MCF 10A (cell line): ENCODE results near the genes NRG4 and RCN2.

DNA sequence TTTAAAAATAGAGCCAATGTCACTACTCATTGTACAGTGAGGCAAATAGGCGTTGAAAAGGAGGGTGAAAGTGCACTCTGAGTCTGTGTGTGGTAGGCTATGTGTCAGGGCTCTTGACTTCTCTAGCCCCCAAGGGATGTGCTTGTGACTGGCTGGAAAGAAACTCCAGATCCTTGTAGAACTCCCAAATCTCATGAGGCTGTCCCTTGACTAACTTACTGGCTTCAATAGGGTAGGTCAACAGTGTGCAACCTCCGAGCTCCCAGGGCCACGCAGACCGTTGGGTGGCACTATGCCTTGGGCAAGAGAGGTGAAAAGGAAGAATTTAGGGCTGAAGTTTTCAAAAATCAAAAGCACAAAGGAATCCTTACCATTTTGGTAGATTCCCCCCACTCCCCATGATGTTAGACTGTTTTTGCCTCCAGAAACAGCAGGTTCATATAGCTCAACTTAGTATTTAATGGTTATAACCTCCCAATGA is 808 bp upstream of the FAM219B start:
- PRO-cap, result no peak
- RRBS, result no CpG with 5 or more reads among the region's 4 CpGs

- PRO-cap, result no peak
- RRBS, result 41% methylated on average over 5 of the region's 42 CpGs
These were observed 751 bp downstream of the SCAMP5 start for GRCh38 chr15:74995762-74996865.

GRCh38 chr15:75036223-75036763 is 12.9 kb downstream of the PPCDC start:
- PRO-cap, result no peak
- RRBS, result no CpG with 5 or more reads among the region's 5 CpGs

GRCh38 chr15:75348086-75349309 is 1.7 kb downstream of the NEIL1 start:
- PRO-cap, result bidirectional peak, plus-strand start at chr15:75348255, minus-strand start at chr15:75348206; bidirectional peak, plus-strand start at chr15:75348322, minus-strand start at chr15:75348308
- RRBS, result 97% methylated on average over 7 of the region's 87 CpGs

DNA sequence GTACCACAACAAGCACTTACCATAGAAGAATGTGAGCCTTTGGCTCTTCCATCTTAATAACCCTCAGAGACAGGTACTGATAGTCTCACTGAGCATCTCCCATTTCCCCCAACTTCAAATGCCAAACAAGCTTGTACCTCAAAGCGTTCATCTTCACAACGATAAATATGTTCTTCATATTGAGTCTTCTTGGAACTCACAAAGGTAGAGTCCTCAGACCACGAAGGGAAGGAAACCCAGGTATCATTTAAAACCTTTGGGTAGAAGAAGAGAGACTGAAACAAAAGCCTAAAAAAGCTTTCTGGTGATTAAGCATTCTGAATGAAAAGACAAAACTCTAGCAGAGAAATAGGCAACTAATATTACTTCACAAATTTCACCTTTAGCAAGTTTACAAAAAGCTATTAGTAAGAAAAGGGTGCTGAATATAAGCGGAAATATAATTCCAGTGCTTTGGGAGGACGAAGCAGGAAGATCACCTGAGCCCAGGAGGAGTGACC is 31.5 kb upstream of the MAN2C1 start:
- PRO-cap, result no peak
- RRBS, result no CpG with 5 or more reads among the region's 5 CpGs

DNA sequence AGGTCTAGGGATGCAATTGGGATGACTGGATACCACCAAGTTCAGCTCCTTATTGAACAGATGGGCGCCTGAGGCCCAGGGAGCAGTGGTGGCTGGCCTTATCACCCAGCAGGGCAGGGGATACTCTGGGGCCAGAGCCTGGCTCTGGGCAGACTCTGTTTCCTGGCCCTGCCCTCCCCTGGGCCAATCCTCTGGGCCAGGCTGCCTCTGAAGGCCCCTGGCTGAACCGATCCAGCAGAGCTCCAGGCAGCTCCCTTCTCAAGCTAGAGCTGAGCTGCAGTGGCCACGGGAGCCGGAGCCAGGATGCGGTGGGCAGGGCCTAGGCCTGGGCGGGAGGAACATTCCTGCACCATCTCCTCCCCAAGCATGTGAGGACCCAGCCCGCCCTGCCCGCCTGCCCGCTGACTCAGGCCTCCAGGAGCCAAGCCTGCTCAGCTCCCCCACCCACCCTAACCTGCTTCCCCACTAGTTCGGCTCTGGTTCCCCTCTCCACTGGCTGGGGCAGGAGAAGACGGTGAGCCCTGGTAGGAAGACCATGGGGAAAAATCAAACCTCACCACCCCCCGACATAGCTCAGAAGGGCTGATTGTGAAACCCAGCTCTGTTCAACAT is 13.3 kb downstream of the SNX33 start:
- PRO-cap, result bidirectional peak, plus-strand start at position 468 of the sequence, minus-strand start at position 281 of the sequence
- RRBS, result no CpG with 5 or more reads among the region's 12 CpGs

DNA sequence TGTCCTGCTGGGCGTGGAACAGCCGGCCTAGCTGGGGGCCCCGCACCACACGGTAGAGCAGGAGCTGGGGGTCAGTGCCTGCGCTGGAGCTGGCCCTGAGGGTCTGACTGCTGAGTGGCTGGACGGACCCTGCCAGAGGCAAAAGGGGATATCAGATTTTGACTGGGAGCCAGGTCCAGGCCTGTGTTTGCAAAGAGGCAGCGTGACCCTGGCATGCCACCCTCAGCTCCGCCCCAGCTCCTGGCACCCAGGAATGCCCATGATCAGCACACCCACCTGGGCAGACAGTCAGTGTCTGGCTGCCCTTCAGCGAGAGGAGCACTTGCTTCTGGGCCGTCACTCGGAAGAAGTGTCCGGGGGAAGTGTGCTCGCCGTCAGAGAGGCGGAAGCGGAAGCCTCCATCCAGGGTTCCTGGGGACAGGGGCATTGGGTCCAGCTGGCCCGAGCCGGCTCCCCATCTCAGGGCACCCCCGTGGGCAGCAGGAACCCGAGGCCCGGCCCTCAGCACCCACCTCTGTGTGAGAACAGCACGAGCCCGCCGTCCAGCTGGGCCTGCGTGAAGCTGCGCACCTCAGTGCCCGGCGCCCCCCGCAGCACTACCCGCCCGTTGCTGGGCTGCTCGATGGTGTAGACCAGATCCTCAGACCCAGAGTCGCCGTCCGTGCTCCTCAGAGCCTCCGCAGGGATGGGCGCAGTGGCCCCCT is 30.2 kb downstream of the CSPG4 start:
- PRO-cap, result no peak
- RRBS, result 92% methylated on average over 6 of the region's 37 CpGs

- PRO-cap, result no peak
- RRBS, result no CpG with 5 or more reads among the region's 9 CpGs
These were observed 15.2 kb downstream of the CSPG4 start for GRCh38 chr15:75697425-75697960.

DNA sequence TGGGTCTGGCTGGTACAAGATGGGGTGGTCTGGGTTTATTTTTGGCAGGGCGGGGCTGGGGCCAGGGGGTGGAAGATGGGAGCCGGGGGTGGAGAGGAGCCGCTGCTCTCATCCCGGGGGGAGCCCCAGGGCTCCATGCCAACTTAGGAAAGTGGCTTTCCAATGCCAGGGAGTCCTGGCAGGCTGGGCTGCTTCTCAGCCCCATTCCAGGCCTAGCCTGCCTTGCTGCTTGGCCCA is 8.8 kb downstream of the CSPG4 start:
- PRO-cap, result no peak
- RRBS, result no CpG with 5 or more reads among the region's 4 CpGs

- PRO-cap, result no peak
- RRBS, result no CpG with 5 or more reads among the region's 10 CpGs
These were observed 2.4 kb downstream of the CSPG4 start for GRCh38 chr15:75710099-75710801.

DNA sequence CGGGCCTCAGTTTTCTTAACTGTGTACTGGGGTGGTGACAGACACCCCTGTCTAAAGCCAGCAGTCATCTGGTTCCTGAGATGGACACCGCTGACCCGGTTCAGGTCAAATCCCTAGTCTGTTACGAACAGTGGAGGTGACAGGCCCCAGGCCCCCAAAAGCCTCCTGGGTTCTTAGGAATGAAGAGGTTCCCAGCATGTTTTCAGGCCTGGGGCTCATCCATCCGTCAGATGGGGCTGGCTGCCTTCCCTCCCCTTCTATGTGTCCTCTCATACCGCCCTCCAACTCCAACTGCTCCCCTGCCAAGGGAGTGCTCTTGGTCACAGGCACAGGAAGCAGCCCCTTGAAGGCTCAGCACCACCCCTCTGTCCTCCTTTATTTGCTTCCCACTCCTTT is 754 bp upstream of the ODF3L1 start:
- PRO-cap, result no peak
- RRBS, result 98% methylated on average over 3 of the region's 6 CpGs

GRCh38 chr15:75842640-75843371 is 441 bp upstream of the UBE2Q2 start:
- PRO-cap, result bidirectional peak, plus-strand start at chr15:75843075, minus-strand start at chr15:75843047
- RRBS, result under 1% methylated on average over 14 of the region's 64 CpGs

DNA sequence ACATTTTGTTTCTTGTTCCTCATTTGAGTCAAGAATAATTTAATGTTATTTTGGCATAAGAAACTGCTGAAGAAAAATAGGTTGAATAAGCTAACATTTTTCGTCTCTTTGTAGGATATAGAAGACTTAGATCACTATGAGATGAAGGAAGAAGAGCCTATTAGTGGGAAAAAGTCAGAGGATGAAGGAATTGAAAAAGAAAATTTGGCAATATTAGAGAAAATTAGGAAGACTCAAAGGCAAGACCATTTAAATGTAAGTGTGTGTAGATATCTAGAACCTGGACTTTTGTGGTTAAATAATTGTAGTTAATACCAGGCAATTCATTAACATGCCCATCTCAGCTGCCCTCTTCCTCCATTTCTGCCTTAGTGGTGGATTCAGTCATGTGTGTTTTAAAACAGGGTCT is 30.1 kb downstream of the UBE2Q2 start:
- PRO-cap, result no peak
- RRBS, result no CpG with 5 or more reads among the region's 1 CpG

GRCh38 chr15:76011819-76012494 is at the start of gene NRG4:
TSS of gene NRG4 (minus strand) at chr15:76012424.
- PRO-cap, result no peak
- RRBS, result no CpG with 5 or more reads among the region's 9 CpGs

GRCh38 chr15:76424975-76425973 is 88.7 kb downstream of the ISL2 start:
- PRO-cap, result no peak
- RRBS, result no CpG with 5 or more reads among the region's 16 CpGs

GRCh38 chr15:76766820-76767291 is 138.3 kb downstream of the SCAPER start:
- PRO-cap, result no peak
- RRBS, result no CpG with 5 or more reads among the region's 2 CpGs

DNA sequence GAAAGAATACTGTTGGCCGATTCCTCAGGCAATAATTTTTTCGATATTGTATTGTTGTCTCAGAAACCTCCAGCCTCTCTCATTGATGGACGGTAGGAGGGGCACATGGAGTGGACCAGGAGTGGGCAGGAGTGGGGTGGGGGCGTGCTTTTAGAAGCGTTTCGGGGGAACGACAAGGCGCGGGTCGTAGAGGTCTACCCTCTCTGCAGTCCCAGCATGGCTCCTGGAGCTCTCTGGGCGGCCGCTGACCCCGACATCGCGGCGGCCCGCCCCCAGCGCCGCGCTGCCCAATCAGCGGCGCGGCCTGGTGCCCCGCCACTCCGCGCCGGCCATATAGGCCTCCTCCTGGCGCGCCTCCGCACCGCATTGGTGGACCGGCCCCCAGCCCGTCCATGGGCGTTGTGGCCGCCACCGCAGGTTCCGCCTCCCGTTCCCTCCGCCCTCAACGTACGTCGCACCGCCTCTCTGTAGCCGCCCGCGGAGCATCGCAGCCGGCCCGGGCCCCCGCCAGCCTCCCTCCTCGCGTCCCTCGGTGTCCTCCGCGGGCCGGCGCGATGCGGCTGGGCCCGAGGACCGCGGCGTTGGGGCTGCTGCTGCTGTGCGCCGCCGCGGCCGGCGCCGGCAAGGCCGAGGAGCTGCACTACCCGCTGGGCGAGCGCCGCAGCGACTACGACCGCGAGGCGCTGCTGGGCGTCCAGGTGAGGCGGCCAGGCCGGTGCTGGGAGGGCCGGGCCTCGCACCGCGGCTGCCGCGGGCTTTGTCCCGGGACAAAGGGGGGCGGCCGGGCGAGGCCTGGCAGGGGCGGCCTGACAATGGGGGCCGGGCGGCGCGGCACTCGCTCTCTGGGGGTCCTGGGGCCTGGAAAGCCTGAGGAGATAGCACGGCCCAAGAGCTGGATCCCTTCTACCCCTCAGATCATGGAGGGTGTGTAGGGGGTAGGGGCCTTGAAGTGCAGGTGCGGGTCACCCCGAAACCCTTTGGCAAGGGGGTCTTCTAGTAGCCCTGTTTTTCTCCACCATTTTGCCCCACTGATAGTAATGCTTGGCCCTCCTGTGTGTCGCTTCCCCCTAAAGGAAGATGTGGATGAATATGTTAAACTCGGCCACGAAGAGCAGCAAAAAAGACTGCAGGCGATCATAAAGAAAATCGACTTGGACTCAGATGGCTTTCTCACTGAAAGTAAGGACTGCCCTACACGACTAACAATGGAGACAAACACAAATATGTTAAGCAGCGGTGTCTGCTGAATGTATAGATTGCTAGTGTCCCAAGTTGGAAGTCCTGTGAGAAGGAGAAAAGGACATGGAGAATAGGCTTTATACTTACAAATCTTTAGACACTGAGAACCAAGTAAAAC is at the start of gene RCN2:
Gene RCN2, plus strand, starts transcription at position 462 of the 1,357 bp plus-strand sequence.
- PRO-cap, result bidirectional peak, plus-strand start at position 445 of the sequence, minus-strand start at position 225 of the sequence; bidirectional peak, plus-strand start at position 640 of the sequence, minus-strand start at position 642 of the sequence
- RRBS, result 2% methylated on average over 45 of the region's 109 CpGs

GRCh38 chr15:77045140-77045981 is 25.5 kb downstream of the TSPAN3 start:
- PRO-cap, result no peak
- RRBS, result no CpG with 5 or more reads among the region's 12 CpGs

GRCh38 chr15:77069336-77070205 is 1.3 kb downstream of the TSPAN3 start:
- PRO-cap, result no peak
- RRBS, result no CpG with 5 or more reads among the region's 14 CpGs

- PRO-cap, result no peak
- RRBS, result no CpG with 5 or more reads among the region's 10 CpGs
These were observed 36.3 kb upstream of the TSPAN3 start for GRCh38 chr15:77106904-77107824.